ENCODE results near the genes CYP2A6 and AXL.

- PRO-cap: no peak
These were observed 2.3 kb upstream of the SERTAD3 start for GRCh38 chr19:40446271-40447008.

GRCh38 chr19:40463060-40463563 is 2.4 kb downstream of the BLVRB start:
- PRO-cap: no peak

DNA sequence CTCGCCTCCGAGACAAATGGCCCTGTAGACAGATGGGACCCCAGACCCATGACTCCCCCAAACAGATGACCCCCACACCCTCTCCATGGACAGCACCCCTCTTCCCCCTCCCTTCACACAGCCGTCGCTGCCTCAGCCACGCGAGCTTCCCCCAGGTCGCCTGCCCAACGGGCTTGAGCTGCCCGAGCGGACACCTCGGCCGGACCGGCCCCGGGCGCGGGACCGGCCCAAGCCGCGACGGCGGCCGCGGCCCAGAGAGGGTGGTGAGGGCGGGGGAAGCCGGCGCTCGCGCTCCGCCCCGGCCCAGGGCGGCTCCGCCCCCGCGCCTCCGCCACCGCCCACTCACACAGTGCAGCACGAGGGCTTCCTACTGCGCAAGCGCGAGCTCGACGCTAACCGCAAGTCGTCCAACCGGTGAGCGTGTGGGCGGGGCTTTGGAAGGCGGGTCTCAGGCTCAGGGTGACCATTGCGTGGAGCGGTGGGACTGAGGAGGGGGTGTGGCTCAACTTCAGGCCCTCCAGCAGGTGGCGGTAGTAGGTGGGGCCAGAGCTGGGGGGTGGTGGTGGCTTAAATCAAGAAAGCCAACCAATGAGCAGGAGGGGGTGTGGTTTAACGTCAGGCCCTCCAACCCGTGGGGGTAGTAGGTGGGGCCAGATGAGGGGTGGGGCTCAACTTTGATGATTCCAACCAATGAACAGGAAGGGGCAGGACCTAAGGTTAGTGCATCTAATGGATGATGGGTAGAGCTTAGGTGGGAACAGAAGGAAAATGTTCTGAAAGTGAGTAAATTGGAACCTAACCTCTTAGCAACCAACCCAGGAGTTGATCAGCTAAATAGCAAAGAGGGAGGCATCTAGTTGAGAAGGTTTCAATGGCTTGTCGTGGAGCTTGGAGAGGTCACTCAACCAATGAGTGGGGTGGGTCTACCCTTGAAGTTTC is 6.1 kb upstream of the SHKBP1 start:
- PRO-cap: no peak

DNA sequence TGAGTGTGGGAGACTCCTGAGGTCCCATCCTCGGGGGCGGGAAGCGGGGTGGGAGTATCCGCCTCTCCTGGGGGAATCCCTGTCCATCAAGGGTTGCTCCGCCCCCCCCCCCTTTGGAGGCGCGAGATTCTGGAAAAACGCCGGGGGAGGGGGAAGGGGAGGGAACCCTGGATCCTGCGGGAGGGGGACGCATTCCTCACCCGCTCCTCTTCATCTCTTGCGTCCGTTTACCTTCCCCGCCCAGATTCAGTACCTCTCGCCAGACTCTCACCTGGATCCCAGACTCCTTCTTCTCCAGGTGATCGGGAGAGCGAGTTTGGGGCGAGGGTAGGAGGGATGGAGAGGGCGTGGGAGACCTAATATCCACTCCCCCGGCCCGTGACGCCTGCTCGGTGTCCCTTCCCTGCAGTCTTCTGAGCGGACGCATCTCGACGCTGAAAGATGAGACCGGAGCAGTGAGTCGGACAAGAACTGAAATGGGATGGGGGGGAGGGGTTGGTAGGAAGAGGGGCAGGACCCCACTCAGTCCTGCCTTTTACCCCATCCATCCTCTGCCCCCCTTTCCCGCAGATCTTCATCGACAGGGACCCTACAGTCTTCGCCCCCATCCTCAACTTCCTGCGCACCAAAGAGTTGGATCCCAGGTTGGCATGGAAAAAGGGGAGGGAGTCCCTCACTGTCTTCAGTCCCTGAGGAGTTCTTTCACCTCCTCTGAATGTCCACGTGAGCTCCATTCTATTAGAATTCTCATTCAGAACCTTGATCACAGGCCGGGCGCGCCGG is 505 bp downstream of the SHKBP1 start:
- PRO-cap: bidirectional peak, plus-strand start at position 426 of the sequence, minus-strand start at position 415 of the sequence

- PRO-cap: no peak
These were observed 23.4 kb downstream of the NUMBL start for GRCh38 chr19:40666947-40667508.

- PRO-cap: no peak
These were observed 22.8 kb downstream of the NUMBL start for GRCh38 chr19:40667509-40668236.

- PRO-cap: no peak
These were observed 16.2 kb downstream of the NUMBL start for GRCh38 chr19:40674158-40674721.

- PRO-cap: no peak
These were observed 5.1 kb downstream of the NUMBL start for GRCh38 chr19:40685020-40686071.

DNA sequence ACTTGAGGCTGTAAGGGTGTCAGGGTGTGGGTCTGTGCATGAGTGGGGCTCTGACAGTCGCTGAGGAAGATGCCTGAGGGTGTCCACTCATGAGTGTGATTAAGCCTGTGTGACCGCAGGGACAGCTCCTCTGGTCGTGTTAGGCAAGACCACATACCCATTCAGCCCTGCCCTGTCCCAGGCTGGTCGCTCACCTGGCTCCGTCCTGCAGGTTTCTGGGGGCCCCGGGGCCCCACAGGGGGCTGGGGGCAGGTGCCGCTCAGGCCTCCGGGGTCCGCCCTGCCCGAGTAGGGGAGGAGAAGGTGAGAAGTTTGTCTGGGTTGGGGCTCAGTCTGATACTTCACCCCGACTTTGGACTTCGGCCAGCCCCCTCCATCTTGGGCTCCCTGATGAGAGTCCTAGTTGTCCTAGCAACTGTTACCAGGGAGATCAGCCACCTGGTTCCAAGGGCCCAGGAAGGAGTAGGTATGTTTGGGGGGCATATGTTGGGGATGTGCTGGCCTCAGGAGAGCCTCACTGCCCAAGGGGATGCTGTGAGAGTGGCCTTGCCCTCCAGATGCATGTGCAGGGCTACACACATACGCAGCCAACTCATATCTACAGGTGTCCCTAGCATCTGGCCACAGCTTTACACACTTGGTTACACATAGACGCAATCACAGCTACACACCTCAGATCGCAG is 3.6 kb downstream of the NUMBL start:
- PRO-cap: no peak

DNA sequence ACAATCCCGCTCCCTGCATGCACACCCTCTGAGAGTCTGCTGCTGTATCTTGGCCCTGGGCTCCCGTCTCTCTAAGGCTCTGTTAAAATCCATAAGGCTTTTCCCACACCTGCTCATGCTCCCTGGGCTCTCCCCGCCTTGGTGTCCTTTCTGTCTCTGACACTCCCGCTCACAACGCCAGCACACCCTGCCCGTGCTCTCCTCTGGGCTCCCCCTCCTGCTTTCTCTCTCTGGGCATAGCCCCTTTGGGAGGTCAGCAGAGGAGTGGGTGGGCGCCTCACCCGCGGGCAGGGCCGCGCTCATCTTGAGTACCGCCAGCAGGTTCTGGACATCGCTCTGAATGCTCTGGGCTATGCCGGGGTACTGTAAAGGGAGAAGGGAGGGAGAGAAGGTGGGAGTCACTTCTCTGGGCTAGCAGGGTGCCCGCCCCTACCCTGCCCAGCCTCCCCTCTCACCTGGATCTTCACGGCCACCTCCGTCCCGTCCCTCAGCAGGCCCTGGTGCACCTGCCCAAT is 12.9 kb upstream of the NUMBL start:
- PRO-cap: no peak

DNA sequence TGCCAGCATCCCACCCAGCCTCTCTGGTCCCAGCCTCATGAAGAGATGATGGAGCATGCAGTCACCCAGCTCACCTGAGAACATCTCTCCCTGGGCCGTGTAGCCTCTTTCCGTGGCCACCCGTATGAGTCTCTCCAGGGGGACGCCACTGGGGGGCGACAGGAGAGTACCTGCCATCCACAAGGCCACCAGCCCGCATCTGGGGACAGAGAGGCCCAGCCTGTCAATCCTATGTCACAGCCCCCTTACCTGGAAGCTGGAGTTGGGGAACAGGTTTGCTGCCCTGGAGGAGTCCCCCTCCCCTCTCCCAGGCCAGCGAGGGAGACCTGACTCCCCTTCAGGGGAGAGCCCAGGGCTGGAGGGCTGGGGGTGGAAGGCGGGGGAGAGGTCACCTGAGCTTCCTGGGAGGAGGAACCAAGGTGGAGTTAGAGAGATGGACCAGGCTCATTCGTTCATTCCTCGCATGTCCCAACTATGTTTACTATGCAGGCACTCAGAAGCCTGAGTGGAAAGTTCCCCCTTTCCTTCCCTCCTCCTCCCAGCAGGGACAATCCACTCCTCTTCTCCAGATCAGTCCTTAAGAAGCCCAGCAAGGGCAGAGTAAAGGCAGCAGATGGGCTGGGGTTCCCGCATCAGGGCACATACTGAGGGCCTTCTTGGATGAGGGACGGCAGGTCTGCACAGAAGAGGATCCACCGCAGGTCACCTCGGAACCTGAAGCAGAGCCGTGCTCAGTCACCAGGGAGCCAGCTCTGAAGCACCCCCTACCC is 5.6 kb downstream of the ACTMAP start:
- PRO-cap: no peak

GRCh38 chr19:40779967-40781011 is 2.2 kb downstream of the RAB4B start:
- PRO-cap: no peak

DNA sequence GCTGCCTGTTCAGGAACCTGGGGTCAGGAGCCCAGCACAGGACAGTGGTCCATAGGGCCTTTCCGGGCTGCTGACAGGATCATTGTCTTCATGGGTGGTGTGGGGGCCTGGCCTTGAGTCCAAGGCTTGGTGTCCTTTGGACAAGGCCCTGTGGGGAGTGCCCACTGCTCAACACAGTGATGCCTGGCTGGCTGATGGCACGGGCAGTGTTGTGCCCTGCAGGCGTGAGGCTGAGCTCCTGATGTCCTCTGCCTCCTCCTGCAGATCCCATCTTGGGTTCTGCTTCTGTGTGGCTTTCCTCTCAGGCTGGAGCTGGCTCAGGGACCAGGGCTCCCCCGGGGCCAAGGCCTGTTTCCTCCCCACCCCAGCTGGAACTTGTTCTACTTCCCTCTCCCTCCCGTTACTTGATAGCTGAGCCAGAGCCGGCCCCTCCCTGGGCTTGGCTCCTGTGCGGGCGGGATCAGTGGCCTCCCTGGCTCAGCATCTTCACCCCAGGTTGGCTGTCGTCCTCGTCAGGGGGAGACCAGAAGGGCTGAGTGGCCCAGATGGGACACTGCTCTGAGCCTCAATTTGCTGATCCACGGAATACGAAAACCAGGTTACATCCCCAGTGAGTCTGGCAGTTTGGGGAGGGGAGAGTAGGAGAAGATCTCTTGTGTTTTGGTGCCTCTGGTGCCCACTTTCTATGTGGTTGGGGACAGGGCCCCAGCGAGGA is 3.8 kb downstream of the EGLN2 start:
- PRO-cap: no peak

DNA sequence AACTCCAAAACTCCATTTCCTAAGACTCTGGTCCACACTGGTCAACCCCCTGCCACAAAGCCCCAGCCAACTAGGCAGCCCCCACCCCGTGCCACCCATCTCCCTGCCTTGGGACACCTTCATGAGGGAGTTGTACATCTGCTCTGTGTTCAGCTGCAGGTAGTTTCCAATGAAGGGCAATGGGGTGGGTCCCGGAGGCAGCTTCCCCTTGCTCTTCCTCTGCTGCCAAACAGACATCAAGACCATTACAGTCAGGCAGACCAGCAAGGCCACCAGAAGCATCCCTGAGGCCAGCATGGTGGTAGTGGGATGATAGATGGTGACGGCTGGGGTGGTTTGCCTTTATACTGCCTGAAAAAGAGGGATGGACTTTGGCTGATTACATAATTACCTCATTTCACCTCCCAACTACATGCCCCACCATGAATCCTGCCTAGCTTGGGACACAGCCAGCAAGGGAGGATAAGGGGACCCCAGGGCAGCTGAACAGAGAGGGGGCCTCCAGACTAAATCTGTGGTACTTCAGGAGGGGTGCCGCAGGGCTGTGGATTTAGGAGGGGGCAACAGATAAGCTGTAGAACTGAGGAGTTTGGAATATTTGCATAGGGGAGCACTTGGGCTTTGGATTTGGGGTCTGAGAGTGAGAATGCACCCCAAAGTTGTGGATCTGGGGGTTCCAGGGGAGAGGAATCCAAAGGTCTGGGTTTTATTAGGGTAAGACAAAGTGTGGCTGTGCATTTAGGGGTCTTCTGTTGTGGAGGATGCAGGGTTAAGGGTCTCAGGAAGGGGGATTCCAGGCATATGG is at the start of gene CYP2A6:
Gene CYP2A6 (minus strand): TSS at position 318 of the 805 bp plus-strand sequence.
- PRO-cap: no peak

GRCh38 chr19:40969737-40970207 is 21.3 kb upstream of the CYP2B6 start:
- PRO-cap: no peak

- PRO-cap: no peak
These were observed 8.4 kb upstream of the CYP2B6 start for GRCh38 chr19:40982470-40983215.

DNA sequence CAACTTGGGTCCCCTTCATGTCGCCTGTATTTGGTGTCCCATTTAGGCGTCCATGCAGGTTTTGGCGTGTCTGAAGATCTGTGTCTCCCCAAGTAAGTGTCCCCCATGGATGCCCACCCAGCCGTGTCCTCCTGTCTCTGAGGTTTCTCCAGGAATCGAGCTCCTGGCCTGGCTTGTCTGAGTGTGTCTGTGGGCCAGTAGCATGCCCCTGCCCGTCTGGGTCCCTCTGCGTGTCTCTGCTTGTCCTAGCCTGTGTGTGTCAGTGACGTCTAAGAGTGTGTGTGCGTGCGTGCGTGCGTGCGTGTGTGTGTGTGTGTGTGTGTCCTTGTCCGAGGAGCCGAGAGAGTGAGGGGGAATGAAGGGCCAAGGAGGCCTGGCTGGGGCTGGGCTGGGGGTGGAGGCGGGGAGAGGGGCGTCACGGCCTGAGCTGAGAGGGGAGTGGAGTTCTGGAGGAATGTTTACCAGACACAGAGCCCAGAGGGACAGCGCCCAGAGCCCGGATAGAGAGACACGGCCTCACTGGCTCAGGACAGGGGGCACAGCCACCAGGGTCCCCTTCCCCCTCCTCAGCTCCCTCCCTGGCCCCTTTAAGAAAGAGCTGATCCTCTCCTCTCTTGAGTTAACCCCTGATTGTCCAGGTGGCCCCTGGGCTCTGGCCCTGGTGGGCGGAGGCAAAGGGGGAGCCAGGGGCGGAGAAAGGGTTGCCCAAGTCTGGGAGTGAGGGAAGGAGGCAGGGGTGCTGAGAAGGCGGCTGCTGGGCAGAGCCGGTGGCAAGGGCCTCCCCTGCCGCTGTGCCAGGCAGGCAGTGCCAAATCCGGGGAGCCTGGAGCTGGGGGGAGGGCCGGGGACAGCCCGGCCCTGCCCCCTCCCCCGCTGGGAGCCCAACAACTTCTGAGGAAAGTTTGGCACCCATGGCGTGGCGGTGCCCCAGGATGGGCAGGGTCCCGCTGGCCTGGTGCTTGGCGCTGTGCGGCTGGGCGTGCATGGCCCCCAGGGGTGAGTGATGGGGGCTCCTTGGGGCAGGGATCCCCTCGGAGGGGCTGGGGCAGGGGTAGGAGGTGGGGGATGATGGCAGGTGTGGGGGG is at the start of gene AXL:
Gene AXL (plus strand): TSS at position 742 of the 1,085 bp plus-strand sequence.
- PRO-cap: bidirectional peak, plus-strand start at position 708 of the sequence, minus-strand start at position 347 of the sequence

- PRO-cap: no peak
These were observed 5.4 kb upstream of the CCDC97 start for GRCh38 chr19:41304472-41305137.

- PRO-cap: no peak
These were observed 14.3 kb downstream of the CCDC97 start for GRCh38 chr19:41324394-41324639.

DNA sequence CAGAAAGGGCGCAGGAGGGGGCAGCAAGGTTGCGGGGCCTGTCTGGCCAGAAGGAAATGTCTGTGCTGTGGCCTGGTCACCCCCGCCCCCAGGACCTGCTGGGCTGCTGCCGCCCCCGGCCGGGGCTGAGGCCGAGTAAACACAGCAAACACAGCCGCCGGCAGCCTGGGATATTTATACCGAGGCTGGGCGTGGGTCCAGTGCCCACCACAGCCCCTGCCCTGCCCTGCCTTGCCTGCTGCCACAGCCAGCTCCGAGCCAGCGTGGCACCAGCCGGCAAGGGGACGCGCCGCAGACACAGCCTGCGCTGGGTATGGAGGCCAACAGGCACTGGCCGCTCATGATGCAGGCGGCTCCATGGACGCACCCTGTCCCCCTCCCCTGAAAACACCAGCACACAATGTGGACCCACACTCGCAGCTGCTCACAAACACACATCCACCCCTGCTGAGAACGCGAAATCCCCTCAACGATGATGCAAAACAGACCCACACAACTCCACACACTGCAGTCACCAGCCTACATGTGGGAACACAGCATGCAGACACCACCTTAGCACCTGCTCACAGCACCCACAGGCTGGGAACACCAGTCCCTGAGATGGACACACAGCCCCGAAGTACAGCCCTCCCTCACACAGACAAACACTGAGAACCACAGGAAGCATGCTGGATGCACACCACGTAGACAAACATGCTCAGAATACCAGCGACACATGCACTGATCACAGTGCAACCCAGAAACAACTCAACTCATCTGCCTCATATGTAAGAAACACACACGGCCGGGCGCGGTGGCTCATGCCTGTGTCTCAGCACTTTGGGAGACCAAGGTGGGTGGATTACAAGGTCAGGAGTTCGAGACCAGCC is 16.1 kb downstream of the CCDC97 start:
- PRO-cap: no peak